Sciatic nerve (tissue), 1 donor: Measurements from ENCODE around the genes MROH2A and AGAP1.

DNA sequence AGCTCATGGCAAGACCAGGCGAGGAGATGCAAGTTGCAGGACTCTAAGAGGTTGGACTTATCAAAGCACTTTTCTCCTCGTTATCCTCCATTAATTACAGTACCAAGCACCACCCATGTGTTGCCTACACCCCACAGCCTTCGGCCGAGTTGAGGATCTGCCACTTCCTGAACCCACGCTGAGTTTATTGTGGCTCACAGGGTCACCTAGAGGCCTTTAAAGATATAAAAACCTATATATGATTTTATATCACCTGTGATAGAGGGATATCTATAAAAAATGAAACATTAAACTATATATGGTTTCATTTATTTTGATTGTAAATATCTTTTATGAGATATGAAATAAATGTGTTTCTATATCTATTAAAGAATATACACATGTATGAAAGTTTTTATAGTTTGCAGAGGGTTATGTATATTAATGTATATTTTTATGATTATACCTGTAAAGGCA, 2.7 kb downstream of the UGT1A10 start:
- PRO-cap = no peak

- PRO-cap = no peak
Observed at GRCh38 chr2:233691066-233691985, 1.4 kb upstream of the UGT1A6 start.

DNA sequence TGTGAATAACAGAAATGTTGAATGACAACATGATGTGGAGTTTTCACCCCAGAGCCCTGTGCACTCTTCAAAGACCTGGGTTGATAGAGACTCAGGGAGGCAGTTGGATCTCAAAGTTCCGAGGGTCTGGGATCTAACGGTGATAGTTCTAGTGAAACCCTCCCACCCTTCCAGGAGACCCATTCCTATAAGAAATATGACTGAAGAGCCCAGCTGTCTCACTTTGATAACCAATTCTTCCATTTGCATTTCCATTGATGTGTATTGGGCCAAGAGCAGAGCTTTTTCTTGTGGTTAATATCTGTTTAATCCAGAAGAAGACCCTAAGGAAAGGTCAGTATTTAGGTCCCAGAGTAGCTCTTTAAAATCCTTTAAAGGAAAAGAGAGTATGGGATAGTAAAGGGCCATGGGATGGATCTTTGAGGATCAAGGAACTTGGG, at the start of gene MROH2A:
Gene MROH2A (plus strand): TSS at position 182 of the 440 bp plus-strand sequence.
- PRO-cap = no peak

DNA sequence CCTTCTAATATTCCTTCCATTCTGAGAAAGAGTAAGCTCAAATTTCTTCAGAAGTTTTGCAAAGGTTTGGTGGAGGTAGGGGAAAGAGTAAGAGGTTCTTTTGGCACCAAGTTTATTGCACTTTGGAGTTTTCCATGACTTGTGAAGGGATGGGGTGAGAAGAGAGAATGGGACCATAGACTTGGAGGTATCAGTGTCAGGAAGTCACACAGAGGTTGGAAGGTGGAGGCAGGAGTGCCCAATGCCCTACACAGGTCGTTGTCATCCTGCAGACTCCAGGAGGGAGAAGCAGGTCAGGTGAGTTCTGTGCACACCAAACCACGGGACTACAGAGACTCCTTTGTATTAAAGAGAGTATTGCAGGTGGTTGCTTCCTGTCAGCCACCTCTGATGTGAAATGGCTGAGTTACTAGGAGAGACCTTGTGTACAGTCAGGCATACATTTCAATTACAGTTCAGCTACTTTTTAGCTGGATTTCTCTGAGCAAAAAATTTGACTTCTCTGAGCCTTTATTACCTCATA, 51.5 kb downstream of the SPP2 start:
- PRO-cap = no peak

DNA sequence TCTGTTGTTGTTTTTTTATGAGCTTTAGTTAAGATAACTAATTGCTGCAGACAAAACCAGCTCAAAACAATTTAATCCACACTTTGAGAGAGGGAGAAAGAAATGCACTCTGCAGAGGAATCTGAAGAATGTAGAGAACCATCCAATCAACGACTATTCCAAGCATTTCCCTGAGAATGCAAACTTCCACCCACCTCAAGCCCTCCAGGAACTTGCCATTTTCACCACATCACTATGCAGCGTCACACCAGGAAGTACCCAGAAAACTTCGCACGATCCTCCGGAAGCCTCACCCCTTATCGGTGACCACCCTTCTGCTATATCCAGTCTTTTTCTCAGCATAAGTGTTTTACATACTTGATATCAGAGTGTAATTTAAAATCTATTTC, 69.2 kb downstream of the ARL4C start:
- PRO-cap = no peak

GRCh38 chr2:234496241-234496898, 511 bp downstream of the ARL4C start:
- PRO-cap = bidirectional peak, plus-strand start at chr2:234496700, minus-strand start at chr2:234496538

DNA sequence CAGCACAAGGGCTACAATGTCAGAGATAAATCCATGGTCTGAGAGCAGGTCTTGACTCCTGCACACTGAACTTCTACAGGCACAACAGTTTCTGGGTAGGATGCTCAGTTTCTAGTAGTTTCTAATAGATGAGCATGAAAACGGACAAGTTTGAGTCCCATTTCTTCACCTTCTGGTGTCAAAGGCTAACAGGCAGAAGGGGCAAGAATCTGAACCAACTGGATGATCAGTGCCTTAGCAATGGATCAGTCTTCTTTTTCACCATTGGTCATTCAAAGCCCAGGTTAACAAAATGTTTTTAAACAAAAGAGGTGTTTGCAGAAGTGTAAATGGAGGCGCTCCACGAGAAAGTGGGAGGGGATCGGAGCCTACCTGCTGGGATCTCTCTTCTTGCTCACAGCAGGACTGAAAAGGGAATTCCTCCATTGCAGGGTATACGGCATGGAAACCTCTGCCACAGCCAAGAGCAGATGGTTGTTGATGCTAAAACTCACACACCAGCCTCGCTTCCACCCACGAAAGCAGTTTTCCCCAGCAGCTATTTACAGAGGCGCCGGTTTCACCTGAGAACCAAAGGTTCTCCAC, 135.1 kb upstream of the ARL4C start:
- PRO-cap = no peak

- PRO-cap = no peak
Observed at GRCh38 chr2:234686533-234686814, 189.6 kb upstream of the ARL4C start.

DNA sequence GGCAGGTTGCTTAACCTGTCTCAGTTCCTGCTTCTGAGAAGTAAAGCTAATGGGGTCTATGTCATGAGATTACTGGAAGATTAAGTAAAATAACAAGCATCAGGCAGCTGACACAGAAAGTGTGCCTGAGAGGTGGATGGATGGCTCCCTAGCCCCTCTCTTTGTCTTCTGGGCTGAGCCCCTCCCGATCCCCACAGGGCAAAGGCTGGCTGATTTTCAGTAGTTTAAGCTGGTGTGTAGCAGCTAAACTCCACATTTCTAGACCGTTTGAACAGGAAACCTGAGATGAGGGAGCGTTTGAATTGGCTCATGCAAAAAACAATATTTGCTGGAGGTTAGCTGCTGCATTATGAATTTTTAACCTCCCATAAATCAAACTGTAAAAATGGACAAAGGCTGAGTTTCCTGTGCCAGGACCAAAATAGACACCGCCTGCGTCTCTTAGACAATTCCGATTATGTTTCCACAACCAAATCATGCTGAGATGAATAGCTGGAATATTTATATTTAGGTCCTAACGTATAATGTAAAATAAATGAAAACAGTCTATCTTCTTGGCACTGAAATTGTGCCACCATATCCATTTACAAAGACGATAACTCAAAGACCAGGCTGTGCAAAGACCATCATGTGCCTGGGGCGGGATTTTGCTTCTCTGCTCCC, 194.0 kb upstream of the ARL4C start:
- PRO-cap = no peak

- PRO-cap = no peak
Observed at GRCh38 chr2:234770468-234771103, 181.2 kb upstream of the SH3BP4 start.

DNA sequence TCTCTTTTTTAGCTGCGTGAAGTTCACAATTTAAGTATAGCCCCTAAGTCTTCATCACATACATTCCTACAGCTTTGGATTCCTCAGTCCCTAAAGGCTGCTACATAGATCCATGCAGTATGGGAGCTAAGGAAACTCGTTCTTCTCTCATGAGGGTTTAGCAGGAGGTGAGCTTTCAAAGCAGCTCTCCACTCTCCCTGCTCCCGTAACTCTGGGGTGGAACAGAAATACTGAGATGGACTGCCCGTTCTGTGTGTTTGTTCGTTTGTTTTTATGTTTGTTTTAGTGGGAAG, 156.6 kb upstream of the SH3BP4 start:
- PRO-cap = no peak

GRCh38 chr2:234843404-234843896, 108.4 kb upstream of the SH3BP4 start:
- PRO-cap = no peak

- PRO-cap = no peak
Observed at GRCh38 chr2:234863322-234863892, 88.4 kb upstream of the SH3BP4 start.

GRCh38 chr2:234864378-234864886, 87.4 kb upstream of the SH3BP4 start:
- PRO-cap = no peak

DNA sequence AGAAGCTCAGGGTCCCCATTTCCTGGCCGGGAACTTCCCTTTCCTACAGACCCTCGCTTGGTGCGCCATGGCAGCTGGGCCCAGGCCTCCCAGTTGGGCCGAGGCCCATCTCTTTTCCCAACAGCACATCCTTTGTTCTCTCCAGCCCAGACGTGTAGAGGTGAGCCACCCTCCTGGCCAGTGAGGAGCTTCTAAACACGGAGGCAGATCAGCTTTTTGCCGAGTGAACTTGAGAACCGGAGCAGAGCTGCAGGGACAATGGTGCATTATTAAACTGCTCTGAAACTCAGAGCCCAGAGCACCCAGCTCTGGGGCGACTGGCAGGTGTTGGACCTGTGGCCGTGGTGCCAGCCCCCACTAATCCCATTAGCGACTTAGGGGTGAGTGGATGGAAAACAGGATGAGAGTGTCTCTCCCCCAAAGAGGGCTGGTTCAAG, 25.4 kb downstream of the SH3BP4 start:
- PRO-cap = no peak

GRCh38 chr2:234996353-234996601, 44.5 kb downstream of the SH3BP4 start:
- PRO-cap = no peak

DNA sequence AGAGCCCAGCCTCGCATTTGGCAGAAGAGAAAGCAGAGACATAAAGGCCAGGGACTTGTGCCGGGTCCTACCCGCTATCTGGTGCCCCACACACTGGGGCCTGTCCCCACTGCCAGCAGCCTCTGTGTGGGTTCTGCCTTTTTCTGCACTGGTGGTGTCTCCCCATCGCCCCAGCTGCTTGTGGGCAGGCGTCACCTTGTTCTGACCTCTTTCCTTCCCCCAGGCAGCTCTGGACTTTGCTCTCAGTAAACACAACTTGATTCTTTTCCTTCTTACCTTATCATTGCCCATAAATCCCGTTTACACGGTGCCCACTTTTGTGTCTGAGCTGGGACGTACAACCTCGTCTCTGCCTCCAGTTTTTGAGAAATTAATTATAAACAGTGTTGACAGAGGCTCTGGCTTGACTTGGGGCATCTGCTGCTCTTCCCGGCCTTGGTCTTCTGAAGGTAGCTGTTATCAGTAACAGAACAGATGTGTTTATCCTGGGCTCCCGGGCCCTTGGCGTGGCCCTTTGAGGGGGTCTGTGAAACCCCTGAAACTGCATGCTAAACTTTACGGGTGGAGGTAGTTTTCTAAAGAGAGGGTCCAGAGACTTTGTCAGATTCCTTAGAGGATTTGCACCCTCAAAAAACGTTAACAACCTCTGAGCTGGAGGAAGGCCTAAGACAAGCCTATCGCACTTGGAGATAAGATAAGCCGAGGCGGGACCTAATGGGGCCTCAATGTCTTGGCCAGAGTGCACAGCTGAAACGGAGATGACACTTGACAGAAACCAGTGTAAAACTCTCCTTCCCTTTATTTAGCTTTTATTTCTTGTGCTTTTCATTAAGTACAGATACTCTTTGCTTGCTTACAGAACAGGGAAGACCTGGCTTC, 49.1 kb downstream of the SH3BP4 start:
- PRO-cap = no peak

- PRO-cap = no peak
Observed at GRCh38 chr2:235418823-235419225, 75.0 kb upstream of the AGAP1 start.

GRCh38 chr2:235493491-235494393, at the start of gene AGAP1:
TSS of gene AGAP1 (plus strand) at chr2:235494043.
- PRO-cap = bidirectional peak, plus-strand start at chr2:235494051, minus-strand start at chr2:235493855; unidirectional peak, plus-strand start at chr2:235494195; bidirectional peak, plus-strand start at chr2:235494311, minus-strand start at chr2:235494336

- PRO-cap = bidirectional peak, plus-strand start at chr2:235495322, minus-strand start at chr2:235495055
Observed at GRCh38 chr2:235495015-235495138, 1.0 kb downstream of the AGAP1 start.